Vagina (tissue), 1 donor: ENCODE data around the gene SNRNP48.

DNA sequence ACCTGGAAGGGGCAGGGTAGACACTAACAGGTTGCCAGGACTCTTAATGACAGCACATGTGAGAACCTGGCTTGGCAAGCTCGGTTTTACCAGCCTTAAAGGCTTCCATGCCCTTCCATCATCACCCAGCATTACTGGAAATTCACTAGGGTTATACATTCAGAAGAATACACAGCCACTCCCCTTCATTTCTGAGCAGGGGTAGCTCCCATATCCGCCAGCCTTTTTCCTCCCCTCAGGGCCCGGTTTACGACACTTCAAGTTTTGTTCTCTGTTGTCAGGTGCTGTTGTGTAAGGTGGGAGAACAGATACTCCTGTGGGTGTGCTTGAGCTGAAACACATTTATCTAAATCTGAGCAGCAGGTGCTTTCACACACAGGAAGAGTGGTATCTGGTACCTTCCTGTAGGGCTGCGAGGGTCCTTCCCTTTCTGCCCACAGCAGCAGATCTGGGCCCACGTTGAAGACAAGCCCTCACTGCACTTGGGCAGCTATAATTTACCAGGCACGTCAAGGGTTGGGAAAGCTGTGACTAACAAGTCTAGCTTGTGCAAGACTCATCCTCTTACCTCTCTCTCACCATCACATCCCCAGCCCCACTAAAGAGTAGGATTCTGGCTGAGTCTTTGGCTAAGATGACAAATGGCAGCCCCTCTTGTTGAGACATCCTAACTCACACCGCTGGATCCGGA lies 215.8 kb upstream of the RREB1 start:
- PRO-cap = no peak
- RAMPAGE, long total RNA = no peak

DNA sequence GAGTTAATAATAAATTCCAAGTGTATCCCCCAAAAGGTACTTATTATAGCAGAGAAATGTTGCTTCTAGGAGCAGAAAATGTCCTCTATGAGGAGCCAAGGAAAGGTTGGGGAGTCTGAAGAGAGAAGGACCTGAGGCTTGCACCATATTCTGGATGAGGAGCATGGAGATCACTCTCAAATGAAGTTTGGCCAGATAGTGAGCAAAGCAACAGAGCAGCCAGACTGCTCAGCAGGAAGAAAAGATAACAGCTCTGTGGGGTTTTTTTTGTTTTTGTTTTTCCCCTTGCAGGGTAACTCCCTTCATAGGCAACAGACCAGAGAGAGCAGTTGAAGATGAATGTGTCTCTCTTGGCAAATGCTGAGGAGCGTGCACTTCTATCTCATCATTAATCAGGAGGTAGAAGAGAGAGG lies 66.4 kb upstream of the RREB1 start:
- PRO-cap = no peak
- RAMPAGE, long total RNA = no peak

- PRO-cap = no peak
- RAMPAGE, long total RNA = start-site peak on the plus strand at chr6:7058625-7058703, 16 reads
These were observed 49.5 kb upstream of the RREB1 start for GRCh38 chr6:7058018-7058928.

- PRO-cap = bidirectional peak, plus-strand start at chr6:7109078, minus-strand start at chr6:7109002; bidirectional peak, plus-strand start at chr6:7109406, minus-strand start at chr6:7109221
- RAMPAGE, long total RNA = no peak
These were observed 1.1 kb downstream of the RREB1 start for GRCh38 chr6:7108915-7109272.

- PRO-cap = no peak
- RAMPAGE, long total RNA = no peak
These were observed 30.4 kb downstream of the RREB1 start for GRCh38 chr6:7138071-7138687.

DNA sequence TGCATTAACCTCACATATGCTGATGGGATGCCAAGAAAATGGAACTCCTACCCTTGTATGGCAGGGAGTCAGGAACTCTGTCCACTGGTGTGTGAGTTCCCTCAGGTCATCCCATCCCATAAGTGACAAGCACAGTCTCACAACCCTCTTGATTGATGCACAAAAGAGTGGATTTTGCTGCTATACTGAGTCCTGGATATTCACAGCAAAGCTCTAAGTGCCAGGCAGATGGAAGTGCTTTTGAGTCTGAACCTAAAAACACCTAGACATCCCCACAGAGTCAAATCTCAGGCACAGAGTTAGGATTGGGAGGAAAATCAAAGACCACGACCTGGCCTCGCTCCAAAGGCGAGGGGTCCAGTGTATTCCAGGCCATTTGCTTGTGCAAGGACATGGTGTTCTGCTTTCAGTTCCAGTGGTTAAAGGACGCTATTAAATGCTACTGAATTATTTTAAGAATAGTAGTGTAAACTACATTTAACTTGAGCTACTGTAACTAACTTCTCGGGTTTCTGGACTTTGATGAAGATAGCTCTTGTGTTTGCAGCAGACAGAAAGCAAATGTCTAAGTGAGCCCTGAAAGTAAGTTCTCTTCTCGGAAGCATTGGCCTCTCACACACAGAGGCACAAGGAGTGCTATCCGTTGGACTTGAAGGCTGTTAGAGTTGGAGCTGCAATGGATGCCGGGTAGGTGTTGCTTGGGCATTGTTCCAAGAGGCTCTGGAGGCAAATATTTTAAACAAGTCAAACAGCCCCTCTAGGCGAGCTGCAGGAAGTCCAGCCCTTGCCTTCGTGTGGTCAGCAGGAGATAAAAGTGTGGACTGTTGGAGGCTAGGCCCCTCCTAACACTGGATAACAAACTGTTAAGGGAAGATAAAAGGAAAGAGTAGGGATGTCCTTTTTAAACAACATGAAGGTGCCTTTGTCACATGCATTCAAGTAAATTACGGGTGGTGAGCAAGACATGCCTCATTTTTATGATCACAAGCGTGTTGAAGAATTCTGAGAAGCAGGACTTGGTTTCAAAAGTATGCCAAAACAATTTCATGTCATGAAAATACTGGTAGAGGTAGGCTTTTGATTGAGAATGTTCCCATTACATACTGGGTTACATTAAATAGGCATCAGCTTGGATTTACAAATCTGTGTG lies 57.1 kb downstream of the RREB1 start:
- PRO-cap = no peak
- RAMPAGE, long total RNA = no peak

DNA sequence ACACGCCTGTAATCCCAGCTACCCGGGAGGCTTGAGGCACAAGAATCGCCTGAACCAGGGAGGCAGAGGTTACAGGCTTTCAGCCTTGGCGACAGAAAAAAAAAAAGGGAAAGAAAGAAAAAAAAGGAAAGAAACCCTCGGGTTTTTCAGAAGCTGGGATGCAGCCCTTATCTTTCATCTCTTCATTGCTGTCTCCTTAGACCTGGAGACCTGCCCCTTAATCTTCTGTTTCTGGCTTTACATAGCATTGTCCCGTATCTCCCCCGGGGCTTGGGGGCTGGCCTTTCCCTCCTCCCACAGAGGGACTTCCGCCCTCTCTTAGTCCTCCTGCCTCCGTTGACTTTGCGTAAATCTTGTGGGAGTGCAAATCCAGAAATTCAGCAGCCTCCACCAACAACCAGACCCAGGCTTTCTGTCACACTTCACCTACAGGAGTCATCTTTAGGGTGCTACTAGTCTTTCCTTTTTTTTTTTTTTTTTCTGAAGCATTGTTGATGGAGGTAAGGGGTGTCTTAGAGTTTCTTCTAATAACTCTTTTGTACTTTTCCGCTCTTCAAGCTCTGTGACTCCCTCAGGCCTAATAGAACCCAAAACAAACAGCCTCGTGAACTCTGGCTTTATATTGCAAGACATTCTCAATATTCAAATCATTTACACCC lies 66.1 kb downstream of the RREB1 start:
- PRO-cap = no peak
- RAMPAGE, long total RNA = start-site peak on the plus strand centred at position 292 of the sequence, 730 bp wide, 67 reads

- PRO-cap = no peak
- RAMPAGE, long total RNA = no peak
These were observed 91.1 kb downstream of the RREB1 start for GRCh38 chr6:7198656-7199520.

DNA sequence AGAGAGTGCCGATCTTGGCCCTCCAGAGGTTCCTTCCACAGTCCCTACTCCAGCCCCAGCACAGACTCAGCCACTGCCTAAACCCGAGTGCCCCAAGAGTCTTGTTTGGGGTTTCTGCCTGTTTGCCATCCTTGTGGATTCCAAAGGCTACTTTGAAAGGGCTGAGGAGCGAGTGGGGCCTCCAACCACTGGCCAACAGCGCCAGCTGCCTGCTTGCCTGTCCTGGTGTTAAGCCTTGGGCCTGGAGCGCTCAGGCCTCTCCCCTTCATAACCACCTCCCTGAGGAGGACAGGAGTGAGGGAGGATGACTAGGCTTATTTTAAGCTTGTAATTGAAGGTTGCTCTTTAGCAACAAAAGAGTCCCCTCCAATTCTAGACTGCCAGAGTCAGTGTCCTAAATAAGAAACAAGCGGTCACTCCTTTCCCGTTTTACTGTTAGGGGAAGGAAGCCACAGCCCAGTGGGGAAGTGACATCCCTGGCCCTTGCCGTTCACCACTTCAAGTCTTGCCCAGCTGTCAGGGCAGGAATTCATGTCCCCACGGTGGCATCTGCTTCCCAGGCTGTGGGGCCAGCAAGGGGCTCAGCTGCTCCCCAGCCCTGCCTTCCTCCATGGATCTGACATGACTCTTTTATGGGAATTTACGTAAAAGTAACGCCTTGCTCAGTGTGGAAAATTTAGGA lies 58.0 kb downstream of the SSR1 start:
- PRO-cap = no peak
- RAMPAGE, long total RNA = no peak

- PRO-cap = no peak
- RAMPAGE, long total RNA = no peak
These were observed 15.2 kb upstream of the SSR1 start for GRCh38 chr6:7328115-7328655.

DNA sequence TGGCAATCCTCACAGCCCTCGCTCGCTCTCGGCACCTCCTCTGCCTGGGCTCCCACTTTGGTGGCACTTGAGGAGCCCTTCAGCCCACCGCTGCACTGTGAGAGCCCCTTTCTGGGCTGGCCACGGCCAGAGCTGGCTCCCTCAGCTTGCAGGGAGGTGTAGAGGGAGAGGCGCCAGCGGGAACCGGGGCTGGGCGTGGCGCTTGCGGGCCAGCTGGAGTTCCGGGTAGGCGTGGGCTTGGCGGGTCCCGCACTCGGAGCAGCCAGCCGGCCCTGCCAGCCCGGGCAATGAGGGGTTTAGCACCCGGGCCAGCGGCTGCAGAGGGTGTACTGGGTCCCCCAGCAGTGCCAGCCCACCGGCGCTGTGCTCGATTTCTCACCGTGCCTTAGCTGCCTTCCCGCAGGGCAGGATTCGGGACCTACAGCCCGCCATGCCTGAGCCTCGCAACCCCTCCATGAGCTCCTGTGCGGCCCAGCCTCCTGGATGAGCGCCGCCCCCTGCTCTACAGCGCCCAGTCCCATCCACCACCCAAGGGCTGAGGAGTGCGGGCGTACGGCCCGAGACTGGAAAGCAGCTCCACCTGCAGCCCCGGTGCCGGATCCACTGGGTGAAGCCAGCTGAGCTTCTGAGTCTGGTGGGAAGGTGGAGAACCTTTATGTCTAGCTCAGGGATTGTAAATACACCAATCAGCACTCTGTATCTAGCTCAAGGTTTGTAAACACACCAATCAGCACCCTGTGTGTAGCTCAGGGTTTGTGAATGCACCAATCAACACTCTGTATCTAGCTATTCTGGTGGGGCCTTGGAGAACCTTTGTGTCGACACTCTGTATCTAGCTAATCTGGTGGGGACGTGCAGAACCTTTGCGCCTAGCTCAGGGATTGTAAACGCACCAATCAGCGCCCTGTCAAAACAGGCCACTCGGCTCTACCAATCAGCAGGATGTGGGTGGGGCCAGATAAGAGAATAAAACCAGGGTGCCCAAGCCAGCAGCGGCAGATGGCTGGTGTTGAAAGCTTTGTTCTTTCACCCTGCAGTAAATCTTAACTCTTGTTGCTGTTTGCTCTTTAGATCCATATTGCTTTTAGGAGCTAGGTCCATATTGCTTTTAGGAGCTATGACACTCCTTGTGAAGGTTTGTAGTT lies 31.4 kb upstream of the SSR1 start:
- PRO-cap = no peak
- RAMPAGE, long total RNA = no peak

DNA sequence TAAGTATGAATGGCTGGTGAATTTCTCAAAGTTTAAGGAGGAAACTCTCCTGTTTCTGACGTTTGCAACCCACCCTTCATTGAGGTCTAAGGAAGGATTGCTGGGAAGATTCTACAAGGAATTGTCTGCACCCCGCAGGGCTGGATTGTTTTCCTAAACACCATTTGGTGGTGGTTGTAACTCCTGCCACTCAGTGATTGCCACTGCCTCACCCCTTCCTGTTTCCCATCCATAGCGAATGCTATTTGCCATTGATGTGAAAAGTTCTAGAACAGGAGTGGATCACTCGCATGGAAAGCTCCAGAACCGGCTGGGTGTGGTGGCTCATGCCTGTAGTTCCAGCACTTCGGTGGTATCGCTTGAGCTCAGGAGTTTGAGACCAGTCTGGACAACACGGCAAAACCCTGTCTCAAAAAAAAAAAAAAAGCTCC lies 8.6 kb upstream of the DSP start:
- PRO-cap = no peak
- RAMPAGE, long total RNA = no peak

DNA sequence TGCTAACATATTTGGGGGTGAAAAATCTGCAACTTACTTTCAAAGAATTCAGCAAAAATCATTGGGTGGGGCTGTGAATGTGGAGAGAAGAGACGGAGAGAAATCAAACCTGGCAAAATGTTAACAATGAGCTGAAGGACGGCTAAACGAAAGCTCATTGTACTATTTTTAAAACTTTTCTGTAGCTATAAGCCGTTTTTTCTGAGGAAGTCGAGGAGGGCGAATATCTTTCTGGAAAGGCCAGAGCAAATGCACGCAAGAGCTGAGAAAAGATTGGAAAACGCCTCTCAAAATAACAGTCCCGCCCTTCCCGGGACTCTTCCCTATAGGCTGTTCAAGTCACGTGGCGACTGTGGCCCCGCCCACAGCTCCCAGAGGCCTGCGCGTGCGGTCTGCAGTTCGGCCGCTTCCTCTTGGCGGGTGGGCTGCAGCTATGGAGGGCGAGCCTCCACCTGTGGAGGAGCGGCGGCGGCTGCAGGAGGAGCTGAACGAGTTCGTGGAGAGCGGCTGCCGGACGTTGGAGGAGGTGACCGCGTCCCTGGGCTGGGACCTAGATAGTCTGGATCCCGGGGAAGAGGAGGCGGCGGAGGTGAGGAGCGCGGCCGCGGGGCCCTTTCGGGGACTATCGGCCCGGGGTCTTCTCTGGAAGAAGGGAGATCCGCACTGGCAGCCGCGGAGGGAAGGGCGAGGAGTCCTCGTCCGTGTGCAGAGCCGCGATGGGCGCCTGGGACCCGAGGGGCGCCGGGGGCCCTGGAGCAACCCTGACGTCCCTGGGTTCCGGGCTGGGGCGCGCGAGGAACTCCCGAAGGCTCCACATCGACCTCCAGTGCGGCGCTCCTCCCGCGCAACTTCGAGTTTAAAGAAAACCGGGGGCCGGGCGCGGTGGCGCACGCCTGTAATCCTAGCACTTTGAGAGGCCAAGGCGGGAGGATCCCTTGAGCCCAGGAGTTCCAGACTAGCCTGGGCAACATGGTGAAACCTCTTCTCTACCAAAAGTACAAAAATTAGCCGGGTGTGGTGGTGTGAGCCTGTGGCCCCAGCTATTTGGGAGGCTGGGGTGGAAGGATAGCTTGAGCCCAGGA lies at the start of gene SNRNP48:
Gene SNRNP48 (plus strand): TSS at position 374 of the 1,082 bp plus-strand sequence.
- PRO-cap = bidirectional peak, plus-strand start at position 374 of the sequence, minus-strand start at position 268 of the sequence
- RAMPAGE, long total RNA = start-site peak on the plus strand centred at position 402 of the sequence, 25 bp wide, 216 reads

DNA sequence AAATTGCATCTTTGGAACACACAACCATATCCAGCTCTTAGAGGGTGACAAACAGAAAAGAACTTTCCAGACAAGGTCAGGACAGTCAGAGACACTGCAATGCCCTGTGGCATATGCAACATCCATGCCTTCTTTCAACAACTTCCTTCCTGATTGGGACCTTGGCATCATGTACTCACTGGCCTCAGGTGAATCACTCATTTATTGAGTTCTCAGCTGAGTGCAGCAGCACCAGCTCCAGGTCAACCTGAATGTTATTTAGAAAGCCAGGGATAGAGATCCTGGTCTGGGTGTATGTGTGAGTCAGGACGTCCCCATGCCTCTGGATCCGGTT lies 54.3 kb downstream of the SNRNP48 start:
- PRO-cap = no peak
- RAMPAGE, long total RNA = no peak

GRCh38 chr6:7727101-7727661 lies 1.3 kb downstream of the BMP6 start:
- PRO-cap = no peak
- RAMPAGE, long total RNA = no peak

GRCh38 chr6:7763317-7763664 lies 37.4 kb downstream of the BMP6 start:
- PRO-cap = no peak
- RAMPAGE, long total RNA = no peak

- PRO-cap = no peak
- RAMPAGE, long total RNA = no peak
These were observed 6.4 kb upstream of the TXNDC5 start for GRCh38 chr6:7916842-7917550.

DNA sequence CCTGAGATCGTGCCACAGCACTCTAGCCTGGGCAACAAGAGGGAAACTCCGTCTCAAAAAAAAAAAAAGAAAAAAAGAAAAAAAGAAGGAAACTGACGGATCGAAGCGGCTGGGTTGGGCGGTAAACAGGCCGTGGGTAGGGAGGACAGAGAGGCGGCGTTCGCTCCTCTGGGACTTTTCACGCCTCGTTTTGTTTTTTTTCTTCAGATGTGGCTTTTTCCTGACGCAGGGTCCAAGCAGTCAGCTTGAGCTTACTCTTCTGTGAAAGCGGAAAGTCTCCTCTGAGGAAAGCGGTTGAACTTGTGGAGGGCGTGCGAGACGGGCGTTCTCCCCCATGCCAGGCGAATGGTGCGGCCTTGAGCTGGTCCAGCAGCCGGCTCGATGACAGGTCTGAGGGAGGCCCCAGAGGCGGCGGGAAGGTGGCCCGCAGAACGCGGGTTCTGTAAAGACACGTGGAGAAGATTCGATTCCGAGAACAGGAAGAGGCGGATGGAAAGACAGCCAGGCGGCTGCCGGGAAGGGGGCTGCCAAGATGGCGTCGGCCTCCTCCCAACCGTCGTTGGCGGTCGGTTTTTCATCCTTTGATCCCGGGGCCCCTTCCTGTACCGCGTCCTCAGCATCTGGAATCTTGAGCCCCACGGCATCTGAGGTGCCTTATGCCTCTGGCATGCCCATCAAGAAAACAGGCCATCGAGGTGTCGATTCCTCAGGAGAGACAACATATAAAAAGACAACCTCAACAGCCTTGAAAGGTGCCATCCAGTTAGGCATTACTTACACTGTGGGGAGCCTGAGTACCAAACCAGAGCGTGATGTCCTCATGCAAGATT lies 75.6 kb upstream of the TXNDC5 start:
- PRO-cap = no peak
- RAMPAGE, long total RNA = no peak

DNA sequence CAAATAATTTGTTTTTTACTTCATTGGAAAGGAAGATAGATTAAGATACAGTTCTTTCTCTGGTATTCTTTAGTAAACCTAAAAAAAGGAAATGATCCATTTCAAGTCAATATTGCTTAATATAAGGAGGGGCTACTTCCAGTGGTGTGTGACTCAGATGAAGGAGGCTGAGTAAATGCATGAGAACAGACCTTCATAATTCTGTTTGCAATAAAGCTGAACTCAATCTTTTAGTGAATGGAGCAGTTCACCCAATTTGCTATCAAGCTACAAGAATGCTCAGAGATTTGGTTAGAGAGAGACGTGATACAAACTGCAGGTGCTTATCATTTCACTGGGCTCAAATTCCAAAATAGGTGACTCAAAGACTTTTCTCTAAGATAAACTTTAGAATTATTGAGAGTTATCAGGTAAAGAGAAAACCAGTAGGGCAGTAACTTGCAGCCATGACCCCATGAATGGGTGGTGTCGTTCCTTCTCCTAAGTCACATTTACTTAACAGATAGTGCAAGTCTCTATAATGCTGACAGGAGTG lies 16.2 kb upstream of the BLOC1S5 start:
- PRO-cap = no peak
- RAMPAGE, long total RNA = no peak

GRCh38 chr6:8638112-8638652 lies 202.8 kb upstream of the SLC35B3 start:
- PRO-cap = no peak
- RAMPAGE, long total RNA = no peak